Neural cell (in vitro differentiated cells): ENCODE measurements around a stretch of chr4.

GRCh38 chr4:40217956-40218585 lies 21.2 kb downstream of the RHOH start:
- RAMPAGE, long total RNA = no peak

DNA sequence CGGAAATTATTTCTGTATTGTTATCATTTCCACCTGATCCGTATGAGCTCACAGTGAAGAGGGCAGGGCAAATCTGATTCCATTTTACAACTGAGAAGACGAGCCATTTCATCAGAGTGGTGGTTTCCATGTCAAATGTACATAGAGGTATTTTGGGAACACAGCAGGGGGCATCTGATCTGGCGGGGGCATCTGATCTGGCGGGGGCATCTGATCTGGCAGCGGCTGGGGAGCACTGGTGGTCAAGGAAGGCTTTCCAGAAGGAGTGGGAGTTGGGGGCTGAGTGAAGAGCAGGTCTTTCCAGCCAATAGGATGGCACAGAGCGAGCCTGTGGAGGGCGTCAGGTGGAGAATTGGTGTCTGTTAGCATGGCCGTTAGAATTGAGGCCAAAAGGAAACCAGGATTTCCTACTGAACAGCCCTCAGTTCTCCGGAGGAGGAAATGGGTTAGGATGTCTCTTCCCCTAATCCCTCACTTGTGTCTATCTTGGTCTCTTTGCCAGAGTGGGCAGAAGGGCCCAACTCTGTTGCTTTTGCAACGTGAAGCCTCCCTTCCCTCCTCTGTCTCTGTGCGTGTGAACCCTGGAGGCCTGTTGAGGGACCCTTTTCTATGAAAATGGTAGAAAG lies 41.3 kb downstream of the RHOH start:
- RAMPAGE, long total RNA = no peak

DNA sequence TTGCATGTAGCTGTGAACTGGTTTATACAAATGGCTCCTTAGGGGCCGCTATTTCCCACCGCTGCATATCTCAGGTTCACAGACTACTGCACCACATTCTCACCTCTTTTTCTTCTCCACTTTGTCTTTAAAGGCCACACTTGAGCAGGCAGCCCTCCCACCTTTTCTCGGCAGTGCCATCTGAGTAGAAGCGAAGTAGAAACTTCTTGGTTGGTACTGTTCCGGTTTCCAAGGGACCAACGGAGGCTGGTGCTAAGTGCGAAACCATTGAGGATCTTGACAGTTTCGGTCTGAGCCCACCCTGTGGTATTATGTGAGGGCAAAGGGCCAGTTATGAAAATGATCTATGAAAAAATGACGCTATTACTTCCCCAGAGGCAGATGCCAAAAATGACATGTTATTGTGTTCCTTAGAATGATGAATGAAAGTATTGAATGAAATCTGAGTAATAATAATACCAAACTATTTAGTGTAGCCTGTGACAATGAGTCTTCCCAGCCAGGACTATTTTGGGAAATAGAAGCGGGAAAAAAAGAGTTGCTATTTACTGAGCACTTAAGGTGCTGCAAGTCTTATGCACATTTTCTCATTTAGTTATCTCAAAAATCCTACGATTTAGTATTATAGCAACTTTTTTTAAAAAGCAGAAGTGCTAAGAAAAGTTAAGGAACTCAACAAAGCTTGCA lies 29.7 kb upstream of the CHRNA9 start:
- RAMPAGE, long total RNA = no peak

DNA sequence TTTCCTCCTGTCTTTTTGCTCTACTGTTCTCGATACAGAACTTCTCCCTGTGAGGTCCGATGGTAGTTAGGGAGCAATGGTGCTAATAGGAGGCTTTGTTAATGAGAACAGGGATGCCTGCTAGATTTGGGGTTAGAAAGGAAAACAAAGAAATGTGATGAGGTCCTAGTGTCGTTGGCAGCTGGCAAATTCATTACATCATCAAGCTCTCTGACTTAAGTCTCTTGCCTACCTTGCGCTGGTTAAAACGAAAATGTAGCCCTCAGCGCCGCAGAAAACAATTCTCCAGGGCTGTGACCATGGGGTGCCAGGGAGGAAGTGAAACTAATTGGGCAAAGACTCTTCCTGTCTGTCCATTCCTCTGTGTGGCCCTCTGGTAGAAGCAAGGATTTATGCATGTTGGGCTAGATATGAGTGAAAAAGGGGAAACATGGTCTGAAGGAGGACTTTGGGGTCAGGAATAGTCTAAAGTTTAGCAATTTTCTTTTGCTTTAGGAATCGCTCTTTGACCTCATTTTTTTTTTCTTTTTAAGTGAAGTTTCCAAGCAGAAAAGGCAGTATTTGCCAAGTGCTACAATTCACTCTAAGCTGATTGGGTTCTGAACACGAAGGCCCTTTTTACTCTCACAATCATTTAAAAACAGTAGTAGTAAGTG lies 27.5 kb upstream of the CHRNA9 start:
- RAMPAGE, long total RNA = no peak

- RAMPAGE, long total RNA = no peak
These were observed 13.5 kb upstream of the CHRNA9 start for GRCh38 chr4:40321457-40322151.

DNA sequence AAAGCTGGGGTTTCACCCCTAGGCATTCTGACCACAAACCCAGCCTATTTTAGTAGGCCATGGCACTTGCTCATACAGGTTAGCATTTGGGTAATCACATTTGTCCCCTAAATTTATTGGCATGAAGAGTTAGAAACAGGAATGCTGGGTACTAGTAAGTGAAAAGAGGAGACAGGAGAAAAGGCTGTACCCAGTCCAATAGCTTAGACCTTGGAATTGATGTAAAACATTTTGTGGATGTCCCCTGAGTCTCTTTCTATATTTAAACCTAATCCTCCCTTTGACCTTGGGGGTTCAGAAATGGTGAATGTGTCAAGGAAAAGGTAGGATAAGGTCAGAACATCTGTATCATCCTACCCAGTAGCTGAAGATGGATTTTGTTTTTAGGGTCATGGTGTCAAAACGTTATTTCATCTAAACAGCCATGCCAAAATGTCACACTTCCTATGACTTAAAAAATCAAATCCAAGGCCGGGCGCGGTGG lies 85.5 kb downstream of the CHRNA9 start:
- RAMPAGE, long total RNA = no peak

DNA sequence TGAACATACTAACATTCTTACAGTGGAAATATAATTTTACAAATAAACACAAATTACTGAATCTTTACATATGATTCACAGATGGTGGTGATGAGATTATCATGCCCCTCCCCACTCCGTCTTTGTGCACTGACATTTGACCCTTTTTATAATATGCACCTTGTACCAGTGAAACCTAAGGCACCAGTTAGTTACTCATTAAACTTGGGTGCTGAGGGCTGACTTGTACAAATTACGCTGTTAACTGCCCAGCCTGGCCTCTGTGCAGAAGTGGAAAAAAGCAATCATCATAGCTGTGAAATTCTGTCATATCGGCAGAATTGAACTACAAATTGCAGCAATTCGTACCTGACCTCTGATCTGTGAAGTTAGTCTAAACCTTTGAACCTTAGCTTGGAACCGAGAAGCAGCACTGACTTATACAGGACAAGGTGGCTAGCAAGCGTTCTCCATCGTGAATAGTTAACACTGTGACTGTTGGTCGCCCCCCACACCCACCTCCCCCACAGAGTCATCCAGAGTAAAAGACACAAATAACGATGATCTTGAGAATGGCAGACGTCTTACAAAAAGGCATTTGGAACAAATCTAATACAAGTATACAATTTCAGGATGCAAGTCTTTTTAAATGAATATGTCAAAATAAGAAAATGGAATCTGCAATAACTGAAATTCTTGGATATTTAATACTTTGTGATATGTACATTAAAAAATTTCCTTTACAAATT lies 138.9 kb downstream of the CHRNA9 start:
- RAMPAGE, long total RNA = no peak

DNA sequence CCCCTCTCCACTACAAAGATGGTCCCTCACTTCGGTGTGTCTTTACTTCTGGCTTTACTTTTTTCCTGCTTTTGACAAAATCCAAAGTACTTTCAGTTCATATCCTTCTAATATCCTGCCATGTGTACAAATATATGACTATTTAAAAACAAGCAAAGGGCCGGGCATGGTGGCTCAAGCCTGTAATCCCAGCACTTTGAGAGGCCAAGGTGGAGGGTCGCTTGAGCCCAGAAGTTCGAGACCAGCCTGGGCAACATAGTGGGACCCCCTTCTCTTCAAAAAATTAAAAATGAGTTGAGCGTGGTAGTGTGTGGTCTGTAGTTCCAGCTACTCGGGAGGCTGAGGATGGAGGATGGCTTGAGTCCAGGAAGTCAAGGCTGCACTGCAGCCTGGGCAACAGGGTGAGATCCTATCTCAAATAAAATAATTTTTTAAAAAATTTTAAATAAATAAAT lies 132.5 kb downstream of the RBM47 start:
- RAMPAGE, long total RNA = no peak

- RAMPAGE, long total RNA = no peak
These were observed 115.7 kb downstream of the RBM47 start for GRCh38 chr4:40513903-40514410.

DNA sequence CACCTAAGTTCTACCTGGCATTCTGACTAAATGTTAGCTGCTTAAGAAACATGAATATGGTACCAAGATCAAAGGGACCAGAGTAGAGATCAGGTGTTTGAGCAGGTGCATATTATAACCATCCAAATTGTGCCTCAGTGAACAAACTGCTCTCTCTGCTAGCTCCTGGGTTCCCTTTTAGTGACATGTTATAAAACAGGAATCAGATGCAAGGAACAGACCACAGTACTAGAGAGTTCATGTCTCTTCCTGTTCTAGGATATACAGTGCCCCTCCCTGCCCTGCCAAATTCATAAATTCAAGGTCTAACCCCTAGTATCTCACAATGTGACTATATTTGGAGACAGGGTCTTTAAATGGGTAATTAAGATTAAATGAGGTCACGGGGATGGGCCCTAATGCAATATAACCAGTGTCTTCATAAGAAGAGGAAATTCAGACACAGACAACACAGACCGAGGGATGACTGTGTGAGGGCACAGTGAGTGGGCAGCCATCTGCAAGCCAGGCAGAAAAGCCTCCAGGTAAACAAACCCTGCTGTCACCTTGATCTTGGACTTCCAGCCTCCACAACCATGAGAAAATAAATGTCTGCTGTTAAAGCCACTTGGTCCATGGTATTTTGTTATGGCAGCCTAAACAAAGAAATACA lies 82.6 kb downstream of the RBM47 start:
- RAMPAGE, long total RNA = no peak

DNA sequence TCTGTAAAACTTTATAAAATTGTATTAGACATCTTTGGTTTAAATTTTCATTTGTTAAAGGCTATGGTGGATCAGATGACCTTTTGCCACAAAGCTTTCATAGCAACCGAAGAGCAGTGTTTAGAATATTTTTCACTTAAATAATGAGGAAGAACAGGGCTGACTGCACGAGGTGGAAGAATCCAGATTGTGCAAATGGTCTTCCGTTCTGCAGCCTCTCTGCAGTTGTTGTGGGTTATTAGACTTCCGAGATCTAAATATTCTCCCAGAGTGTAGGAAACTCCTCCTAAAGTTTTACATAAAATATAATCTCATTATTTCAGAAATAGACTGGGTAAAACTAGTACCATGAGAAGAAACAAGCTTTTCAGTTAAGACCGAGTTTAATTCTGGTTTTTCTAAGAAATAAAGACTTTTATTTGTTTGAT lies 55.7 kb downstream of the RBM47 start:
- RAMPAGE, long total RNA = no peak

- RAMPAGE, long total RNA = no peak
These were observed 51.9 kb downstream of the RBM47 start for GRCh38 chr4:40577637-40578297.

- RAMPAGE, long total RNA = no peak
These were observed 5.5 kb upstream of the NSUN7 start for GRCh38 chr4:40744144-40744838.

GRCh38 chr4:40841943-40842521 lies 92.3 kb downstream of the NSUN7 start:
- RAMPAGE, long total RNA = no peak

DNA sequence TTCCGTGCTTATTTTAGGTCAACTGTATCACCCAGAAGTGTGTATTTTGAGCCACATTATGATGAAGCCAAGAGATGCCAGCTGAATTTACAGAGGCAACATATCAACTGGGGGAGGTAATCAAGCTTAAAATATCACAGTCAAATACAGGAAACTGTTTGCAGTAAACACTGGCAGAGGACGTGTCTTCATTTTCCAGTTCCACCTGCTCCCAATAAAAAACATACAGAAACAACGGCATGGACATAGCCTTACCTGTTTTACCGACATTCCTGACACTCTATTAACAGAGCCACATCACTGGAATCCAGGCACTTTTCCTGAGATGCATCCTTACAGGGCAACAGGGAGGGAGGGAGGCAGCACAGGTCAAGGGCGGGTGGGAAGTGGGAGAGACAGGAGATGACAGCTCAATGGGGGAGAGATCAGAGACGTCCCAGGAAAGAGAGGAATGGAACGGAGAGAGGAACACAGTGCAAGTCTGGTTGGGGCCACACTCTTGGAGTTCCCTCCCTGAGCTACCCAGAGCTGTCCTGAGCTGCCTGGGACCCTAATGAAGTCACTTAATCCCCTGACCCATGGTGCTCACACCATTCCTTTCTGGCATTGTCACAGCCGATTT lies 92.9 kb downstream of the NSUN7 start:
- RAMPAGE, long total RNA = no peak

GRCh38 chr4:40909108-40909667 lies 159.4 kb downstream of the NSUN7 start:
- RAMPAGE, long total RNA = no peak

DNA sequence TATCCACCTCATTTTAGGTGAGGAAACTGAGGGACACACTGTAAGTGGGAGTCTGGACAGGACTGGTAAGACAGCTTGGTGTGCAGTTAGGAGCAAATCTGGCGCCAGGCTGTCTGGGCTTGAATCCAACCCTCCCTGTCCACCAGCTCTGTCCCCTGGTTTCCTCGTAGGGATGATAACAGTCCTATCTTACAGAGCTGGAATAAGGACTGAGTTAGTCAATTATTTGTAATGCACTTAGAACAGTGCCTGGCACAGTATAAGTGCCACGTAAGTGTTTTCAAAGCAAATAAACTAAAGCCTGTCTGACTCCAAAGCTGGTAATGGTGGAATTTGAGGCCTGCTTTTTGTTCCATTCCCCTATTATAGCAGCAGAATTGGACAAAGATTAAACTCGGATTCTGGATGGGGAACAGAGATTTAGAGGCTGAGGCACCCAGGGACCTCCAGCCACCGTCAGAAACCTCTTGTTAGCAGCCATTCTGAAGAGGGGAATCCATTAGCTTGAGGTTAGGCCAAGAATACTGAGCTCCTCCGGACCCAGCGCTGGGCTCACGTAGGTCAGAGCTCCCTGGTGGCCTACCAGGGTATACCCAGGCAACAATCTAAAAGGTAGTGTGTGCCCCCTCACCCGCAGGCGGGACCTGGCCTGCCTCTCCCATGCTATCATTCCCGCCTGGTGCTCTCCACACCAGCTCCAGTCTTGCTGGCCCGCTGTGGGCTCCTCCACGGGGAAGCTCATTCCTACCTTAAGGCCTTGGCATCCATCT lies 102.1 kb downstream of the UCHL1 start:
- RAMPAGE, long total RNA = no peak

DNA sequence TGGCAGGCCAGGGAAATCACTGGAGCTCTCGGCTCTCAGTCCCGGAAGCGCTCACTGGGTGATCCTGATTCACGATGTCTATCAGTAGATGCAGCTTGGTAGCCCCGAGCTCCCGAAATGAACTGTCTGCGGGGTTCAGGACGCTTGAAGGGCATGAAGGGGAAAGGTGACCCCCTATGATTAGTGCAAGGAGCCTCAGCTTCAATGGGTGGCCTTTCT lies 104.8 kb downstream of the UCHL1 start:
- RAMPAGE, long total RNA = no peak

GRCh38 chr4:41611848-41612180 lies 73.9 kb downstream of the LIMCH1 start:
- RAMPAGE, long total RNA = no peak

GRCh38 chr4:41612475-41613238 lies 74.7 kb downstream of the LIMCH1 start:
- RAMPAGE, long total RNA = no peak